ENCODE data around the genes GPX1, APEH and CYB561D2.

DNA sequence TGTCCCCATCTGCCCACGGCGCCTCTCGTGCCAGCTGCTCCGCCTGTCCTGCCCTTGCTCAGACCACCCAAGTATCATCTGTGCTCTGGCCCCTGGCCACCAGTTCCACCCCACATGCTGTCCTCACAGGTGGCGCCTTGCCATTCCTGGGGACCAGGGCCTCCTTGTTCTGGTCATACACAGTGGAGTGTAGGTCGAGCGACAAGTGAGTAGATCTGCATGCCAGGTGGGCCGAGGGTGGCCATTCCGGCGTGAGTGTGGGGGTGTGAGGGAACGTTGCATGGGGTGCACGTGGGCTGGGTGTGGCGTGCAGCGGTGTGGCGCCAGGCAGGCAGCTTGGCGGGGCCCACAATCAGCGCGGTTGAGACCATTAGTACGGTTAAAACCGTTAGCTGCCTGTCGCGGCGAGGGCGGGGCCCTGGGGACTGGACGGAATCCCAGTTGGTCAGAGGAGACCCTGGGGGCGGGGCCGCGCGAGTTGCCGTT, 352 bp upstream of the IHO1 start:
- PRO-cap, result no peak
- RAMPAGE, long total RNA, 4 experiments, result no peak in any of the 4 experiments

- PRO-cap, result no peak
- RAMPAGE, long total RNA, 4 experiments, result no peak in any of the 4 experiments
These were observed 19.3 kb downstream of the IHO1 start for GRCh38 chr3:49218381-49219168.

DNA sequence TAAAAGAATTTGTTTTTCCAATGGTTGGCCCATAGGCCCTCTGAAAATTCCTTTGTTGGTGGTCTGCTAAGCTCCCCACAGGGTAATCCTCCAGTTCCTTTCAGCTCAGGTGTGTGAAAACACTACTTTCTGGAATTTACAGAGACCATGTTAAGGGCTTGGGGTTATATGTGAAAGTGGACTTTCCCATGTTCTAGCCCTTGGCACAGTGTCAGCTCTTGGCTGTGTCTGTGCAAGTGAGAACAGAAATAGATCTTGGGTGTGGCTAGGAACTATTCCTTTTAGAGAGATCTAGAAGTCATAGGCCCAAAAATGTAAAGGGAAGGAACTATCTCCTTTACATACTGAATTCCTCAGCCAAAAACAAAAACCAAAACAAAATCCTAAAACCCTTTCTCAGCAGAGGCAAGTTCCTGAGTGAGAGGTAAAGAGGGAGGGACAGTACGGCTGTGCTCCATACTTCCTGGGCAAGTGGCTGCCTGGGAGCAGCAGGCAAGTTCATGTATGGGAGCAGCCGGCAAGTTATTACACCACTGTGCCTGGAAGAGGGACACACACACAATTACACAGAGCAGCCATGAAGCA, 19.8 kb upstream of the C3orf62 start:
- PRO-cap, result no peak
- RAMPAGE, long total RNA, 4 experiments, result no peak in any of the 4 experiments

DNA sequence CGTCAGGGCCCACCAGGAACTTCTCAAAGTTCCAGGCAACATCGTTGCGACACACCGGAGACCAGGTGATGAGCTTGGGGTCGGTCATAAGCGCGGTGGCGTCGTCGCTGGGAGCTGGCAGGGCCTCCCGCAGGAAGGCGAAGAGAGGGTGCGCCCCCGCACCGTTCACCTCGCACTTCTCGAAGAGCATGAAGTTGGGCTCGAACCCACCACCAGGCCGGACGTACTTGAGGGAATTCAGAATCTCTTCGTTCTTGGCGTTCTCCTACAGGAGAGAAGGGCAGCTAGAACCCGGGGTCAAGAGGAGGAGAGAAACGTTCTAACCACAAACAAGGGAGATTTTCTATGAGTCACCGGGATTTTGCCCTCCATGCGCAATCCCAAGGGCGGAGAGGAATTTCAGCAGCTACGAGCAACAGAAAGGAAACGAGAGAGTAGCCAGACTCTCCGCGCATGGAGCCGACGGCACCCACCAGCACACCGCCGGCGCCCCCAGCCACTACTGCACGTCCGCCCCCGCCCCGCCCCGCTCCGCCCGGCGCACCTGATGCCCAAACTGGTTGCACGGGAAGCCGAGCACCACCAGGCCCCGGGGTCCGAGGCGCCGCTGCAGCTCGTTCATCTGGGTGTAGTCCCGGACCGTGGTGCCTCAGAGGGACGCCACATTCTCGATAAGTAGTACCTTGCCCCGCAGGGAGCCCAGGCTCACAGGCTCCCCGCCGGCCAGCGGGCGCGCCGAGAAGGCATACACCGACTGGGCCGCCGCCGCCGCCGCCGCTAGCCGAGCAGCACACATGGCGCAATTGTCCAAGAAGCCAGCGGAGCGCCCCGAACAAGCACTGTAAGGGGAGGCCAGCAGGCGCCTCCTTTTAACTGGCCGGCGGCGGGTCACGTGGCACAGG, at the start of gene GPX1:
GPX1 (minus strand) TSS at position 871 of the 902 bp plus-strand sequence.
- PRO-cap, result bidirectional peak, plus-strand start at position 418 of the sequence, minus-strand start at position 334 of the sequence; bidirectional peak, plus-strand start outside the sequence, minus-strand start at position 843 of the sequence
- RAMPAGE, long total RNA, 4 experiments, result start-site peak on the minus strand in 2 of 4 experiments, centred at positions 834 to 842 of the sequence, 96 to 107 reads per replicate

DNA sequence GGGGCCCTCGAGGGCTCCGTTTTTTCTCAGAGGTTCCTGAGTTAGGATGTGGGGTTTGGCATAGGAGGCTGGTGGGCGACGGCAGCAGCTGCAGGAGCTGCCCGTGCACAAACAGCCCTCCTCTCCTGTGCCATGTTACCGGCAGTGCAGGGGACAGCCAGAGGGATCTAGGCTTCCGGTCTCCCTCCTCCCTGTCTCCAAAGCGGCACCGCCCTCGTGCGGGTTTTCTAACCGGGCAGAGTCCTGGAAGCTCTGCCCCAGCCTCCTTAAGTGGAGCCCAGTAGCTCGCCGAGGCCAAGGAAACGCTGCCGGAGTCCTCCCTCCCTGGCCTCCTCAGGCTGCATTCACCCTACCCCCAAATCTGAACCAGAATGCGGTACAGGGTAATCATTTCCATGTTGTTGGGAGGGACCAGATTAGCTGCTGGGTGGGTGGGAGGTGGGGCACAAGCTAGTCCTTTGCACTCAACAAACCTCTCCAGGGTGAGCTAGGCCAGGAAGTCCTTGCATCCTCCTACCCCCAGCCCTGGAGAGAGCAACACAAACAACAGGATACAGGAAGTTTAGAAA, 515 bp upstream of the GPX1 start:
- PRO-cap, result bidirectional peak, plus-strand start at position 280 of the sequence, minus-strand start at position 199 of the sequence
- RAMPAGE, long total RNA, 4 experiments, result no peak in any of the 4 experiments

- PRO-cap, result no peak
- RAMPAGE, long total RNA, 4 experiments, result no peak in any of the 4 experiments
These were observed 14.3 kb downstream of the RHOA start for GRCh38 chr3:49397351-49398000.

- PRO-cap, result no peak
- RAMPAGE, long total RNA, 4 experiments, result no peak in any of the 4 experiments
These were observed 28.2 kb downstream of the DAG1 start for GRCh38 chr3:49498287-49498639.

DNA sequence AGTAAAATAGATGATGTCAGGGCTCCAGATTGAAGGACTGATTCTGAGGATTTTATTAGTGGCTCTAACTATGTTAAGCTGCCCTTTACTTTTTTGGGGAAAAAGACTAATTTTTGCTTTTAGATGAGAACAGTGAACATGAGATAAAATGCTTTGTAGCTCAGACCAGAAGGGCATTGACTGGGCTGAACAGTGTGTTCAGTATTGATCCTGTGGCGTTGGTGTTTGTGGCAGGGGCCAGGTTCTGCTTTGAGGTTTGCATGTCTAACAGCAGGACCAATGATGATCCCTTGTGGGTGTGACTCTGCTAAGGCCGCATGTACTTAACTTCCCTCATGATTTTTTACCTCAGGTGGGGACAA, 34.5 kb upstream of the BSN start:
- PRO-cap, result no peak
- RAMPAGE, long total RNA, 4 experiments, result no peak in any of the 4 experiments

DNA sequence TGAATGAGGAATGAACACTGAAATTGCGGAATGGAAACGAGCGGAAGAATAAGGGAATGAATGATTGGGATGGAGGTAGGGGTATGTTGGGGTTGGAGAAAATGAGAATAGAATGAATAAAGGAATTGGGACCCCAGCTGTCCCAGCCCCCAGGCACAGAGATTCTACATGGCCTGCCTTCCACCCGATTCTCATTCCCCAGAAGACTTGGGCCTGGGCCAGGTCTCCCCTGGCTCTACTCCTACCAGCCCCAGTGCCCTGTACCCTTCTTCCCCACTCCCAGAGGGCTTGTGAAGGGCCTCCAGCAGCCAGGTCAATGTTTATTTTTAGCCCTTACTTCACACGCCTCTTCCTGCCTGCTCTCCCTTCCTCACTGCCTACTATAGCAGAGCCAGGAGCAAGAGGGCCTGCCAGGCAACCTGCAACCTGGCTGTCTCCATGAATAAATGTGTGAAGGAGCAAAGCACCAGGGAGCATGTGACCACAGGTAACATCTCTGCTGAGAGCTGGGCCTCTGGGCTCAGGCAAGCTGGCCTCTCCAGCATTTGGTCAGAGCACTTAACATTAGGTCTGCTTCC, 26.5 kb upstream of the APEH start:
- PRO-cap, result no peak
- RAMPAGE, long total RNA, 4 experiments, result no peak in any of the 4 experiments

GRCh38 chr3:49666507-49667028, 7.6 kb upstream of the APEH start:
- PRO-cap, result no peak
- RAMPAGE, long total RNA, 4 experiments, result no peak in any of the 4 experiments

DNA sequence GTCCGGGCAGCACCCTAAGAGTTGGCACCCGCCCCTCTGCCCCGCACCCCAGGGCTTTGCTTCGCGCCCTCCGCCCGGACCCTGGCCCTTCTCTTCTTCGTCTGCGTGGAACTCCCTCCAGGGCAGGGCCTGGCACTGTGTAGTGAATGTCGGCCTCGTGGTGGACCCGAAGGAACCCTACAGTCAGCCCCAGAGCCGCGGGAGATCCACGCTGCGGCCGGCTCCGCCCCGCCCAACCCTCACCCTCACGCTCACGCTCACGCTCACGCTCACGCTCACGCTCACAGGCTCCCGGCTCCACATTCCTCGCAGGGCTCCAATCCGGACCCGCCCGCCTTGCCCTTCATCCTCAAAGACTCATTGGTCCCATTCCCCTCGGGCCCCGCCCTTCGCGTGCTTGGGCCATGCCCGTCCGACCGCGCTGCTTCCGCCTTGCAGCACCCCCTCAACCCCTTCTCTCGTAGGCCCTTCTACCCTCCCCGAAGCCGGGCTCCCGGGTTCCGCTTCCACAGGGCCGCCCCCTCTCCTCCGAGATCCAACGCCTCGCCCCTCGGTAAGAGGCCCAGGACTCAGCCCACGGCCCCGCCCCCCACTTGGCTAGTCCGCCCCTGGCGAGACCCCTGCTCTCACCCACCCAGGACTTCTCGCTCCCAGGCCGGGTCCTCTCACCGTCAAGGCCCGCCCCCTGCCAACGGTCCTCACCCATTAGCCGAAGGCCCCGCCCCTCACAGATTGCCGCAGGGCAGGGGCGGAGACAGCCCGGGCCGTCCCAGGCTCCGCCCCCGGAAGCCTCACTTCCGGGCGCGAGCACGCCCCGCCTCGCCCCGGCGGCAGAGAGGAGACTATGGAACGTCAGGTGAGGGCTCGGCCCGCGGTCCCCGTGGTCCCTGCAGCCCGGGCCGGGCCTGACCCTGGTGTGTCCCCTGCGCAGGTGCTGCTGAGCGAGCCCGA, at the start of gene APEH:
APEH (plus strand) TSS at position 794 of the 951 bp plus-strand sequence.
- PRO-cap, result bidirectional peak, plus-strand start at position 448 of the sequence, minus-strand start at position 351 of the sequence; bidirectional peak, plus-strand start at position 845 of the sequence, minus-strand start at position 673 of the sequence
- RAMPAGE, long total RNA, 4 experiments, result start-site peak on the plus strand in 4 of 4 experiments, centred at positions 812 to 829 of the sequence, 30 to 195 reads per replicate; start-site peak on the minus strand in 1 of 4 experiments, centred at position 674 of the sequence, 15 reads per replicate

- PRO-cap, result unidirectional peak, minus-strand start at chr3:49724922
- RAMPAGE, long total RNA, 4 experiments, result no peak in any of the 4 experiments
These were observed 844 bp upstream of the GMPPB start for GRCh38 chr3:49724626-49724964.

DNA sequence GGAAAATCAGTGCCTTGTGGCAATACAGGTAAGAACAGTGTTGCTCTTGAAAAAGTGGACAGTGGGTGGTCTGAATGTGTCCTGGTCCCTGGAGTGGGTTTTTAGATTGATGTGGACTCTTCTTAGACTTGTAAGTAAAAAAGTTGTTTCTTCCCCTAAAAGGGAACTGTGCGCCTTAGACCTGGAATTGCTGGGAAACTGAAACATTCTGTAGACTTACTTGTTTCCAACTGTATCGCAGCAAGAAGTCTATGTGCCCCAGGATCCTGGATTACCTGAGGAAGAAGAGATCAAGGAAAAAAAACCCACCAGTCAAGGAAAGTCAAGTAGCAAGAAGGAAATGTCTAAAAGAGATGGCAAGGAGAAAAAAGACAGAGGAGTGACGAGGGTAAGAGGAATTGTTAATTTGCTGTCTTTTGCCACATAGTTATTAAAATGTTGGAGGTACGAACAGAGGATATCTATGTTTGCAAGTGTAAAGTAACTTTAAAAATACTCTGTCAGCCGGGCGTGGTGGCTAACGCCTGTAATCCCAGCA, 26.9 kb upstream of the RBM5 start:
- PRO-cap, result no peak
- RAMPAGE, long total RNA, 4 experiments, result start-site peak on the plus strand in 1 of 4 experiments, centred at position 93 of the sequence, 332 reads per replicate

DNA sequence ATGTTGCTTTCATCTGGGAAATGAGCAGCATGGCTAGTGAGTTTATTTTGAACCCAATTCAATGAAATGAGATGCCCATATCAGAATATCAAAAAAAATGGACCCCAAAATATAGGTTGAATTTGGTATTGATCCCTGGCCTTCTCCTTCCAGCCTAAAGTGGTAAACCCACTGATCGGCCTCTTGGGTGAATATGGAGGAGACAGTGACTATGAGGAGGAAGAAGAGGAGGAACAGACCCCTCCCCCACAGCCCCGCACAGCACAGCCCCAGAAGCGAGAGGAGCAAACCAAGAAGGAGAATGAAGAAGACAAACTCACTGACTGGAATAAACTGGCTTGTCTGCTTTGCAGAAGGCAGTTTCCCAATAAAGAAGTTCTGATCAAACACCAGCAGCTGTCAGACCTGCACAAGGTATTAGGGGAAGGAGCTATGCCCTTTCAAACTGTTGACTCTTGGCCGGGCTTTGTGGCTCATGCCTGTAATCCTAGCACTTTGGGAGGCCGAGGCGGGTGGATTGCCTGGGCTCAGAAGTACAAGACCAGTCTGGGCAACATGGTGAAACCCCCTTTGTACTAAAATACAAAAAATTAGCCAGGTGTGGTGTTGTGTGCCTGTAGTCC, 22.5 kb upstream of the RBM5 start:
- PRO-cap, result no peak
- RAMPAGE, long total RNA, 4 experiments, result no peak in any of the 4 experiments

GRCh38 chr3:50150661-50151771, 4.1 kb upstream of the SEMA3F start:
- PRO-cap, result no peak
- RAMPAGE, long total RNA, 4 experiments, result no peak in any of the 4 experiments

DNA sequence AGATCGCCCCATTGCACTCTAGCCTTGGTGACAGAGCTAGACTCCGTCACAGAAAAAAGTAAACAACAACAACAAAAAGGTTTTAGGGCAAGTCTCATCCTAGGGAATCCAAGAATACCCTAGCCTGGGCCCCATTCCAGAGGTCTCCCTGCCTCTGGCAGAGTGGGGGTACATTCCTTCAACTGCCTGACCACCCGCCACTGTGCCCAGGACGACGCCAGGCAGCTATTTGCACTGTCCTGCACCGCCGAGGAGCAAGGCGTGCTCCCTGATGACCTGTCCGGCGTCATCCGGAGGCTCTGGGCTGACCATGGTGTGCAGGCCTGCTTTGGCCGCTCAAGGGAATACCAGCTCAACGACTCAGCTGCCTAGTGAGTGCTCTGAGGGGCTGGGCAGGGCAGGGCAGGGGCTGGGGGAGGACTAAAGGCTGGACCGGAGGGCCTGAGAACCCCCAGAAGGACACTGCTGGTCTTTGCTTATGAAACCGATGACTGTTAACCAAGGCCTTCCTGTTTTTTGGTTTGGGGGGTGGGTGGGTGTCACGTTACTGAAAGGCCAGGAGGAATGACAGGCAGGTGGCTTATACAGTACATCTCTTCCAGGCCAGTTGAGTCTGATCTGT, 16.0 kb upstream of the SEMA3B start:
- PRO-cap, result no peak
- RAMPAGE, long total RNA, 4 experiments, result no peak in any of the 4 experiments

DNA sequence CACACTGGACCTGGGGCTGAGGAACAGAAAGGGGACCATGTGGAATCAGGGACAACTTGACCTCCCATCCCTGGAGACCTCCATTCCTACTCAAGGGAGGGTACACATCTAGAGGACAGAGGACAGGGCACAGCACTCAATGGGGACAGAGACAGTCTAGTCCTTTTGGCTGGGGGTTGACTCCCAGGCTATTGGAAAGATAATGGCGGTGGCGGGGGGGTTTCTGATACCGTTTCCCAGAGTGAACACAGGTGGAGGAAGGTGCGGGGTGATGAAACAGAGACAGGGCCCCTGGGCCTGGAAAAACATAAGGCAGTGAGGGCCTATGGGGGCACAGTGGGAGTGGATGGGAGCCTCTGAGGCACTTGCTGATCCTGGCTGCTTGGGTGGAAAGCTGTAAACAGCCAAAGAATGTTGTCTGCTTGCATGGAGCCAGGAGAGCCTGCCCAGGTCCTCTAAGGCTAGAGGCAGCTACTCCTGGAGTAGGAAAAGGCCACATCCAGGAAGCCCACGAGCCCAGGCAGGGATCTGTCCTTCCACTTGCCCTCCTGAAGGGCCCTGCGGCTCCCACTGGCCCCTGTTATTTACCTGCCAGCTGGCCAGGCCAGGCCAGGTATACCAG, 3.0 kb upstream of the SEMA3B start:
- PRO-cap, result no peak
- RAMPAGE, long total RNA, 4 experiments, result no peak in any of the 4 experiments

DNA sequence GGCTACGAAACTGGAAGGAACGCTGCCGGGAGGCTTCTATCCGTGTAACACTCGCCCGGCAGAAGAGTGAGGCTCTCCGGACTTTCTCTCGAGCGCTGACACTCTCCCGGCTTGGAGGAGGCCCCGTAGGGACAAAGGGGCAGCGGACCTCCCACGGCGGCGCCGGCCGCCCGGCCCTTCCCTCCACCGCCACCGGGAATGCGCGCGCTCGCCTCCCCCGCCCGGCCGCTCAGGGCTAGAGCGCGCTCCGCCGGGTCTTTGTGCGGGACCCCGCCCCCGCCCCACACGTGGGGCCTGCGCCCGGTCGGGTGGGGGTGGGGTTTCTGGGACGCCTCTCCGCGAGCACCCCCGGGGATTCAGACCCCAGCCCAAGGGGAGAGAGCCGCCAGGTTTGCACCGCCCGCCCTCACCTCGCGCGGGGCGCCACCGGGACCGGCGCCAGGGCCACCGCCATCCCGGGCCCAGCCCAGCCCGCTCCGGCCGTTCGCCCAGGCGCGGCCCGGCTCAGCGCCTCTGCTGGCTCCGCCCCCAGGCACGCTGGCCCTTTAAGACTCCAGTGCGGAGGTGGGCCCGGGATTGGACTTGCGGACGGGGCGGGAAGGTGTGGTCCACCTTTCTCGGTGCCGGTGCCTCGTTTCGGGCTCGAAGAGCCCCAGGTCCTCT, 1.5 kb downstream of the HYAL2 start:
- PRO-cap, result bidirectional peak, plus-strand start at position 576 of the sequence, minus-strand start at position 231 of the sequence
- RAMPAGE, long total RNA, 4 experiments, result start-site peak on the minus strand in 1 of 4 experiments, centred at position 480 of the sequence, 41 reads per replicate

GRCh38 chr3:50331516-50331845, 3.5 kb upstream of the TUSC2 start:
- PRO-cap, result no peak
- RAMPAGE, long total RNA, 4 experiments, result no peak in any of the 4 experiments

GRCh38 chr3:50350546-50351457, at the start of gene CYB561D2:
CYB561D2 (plus strand) TSS chr3:50350862.
- PRO-cap, result bidirectional peak, plus-strand start at chr3:50350892, minus-strand start at chr3:50350720
- RAMPAGE, long total RNA, 4 experiments, result start-site peak on the plus strand in 2 of 4 experiments, at chr3:50350866-50350894 at its widest, 7 to 41 reads per replicate; start-site peak on the minus strand in 3 of 4 experiments, at chr3:50350731-50350807 at its widest, 26 to 58 reads per replicate

Data from Peyer's patch (tissue), 4 donors.